ENCODE measurements around a stretch of chr7.

GRCh38 chr7:130500684-130501060 is 8.8 kb downstream of the MEST start:
- PRO-cap, 3 experiments = no peak in any of the 3 experiments
- RAMPAGE, long total RNA, 2 experiments = no peak in any of the 2 experiments
- RRBS = no CpG with 5 or more reads among the region's 6 CpGs

DNA sequence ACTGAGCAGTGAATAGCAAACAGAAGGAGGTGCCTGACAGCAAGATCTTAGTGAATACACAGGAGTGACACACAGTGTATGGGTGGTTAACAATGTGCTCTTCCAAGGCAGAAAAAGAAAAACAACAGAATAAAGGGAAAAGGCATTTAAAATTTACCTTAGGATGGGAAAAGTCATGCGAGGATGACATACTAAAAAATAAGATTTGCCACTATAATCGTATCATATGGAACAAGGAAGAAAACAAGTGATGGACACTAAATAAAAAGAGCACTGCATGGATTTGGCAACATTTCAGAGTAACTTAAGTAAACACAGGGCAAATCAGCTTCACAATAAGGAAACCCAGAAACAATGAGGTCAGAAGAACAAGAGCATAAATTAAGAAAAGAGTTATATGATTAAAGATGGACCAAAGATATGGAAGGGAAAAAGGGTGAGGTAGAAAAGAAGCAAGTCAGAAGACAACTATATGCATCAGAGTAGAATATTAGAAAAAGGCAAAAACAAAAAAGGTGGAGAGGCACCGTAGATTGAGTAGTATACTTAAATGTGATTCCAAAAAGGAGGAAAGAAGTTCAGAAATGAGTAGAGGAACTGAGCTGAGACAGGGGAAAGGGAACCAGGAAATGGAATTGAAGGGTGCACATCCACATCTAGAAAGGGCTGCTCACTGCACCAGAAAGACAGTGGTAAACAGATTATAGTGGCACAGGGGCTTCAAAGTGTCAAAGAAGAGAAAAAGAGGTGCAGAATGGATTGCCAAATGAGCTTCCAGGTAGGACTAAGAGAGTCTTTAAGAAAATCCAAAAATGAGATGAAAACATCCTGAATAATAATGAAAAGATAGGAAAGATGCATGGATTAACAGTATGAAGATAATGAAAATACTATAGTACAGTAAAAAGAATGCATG is 29.8 kb downstream of the MEST start:
- PRO-cap, 3 experiments = no peak in any of the 3 experiments
- RAMPAGE, long total RNA, 2 experiments = start-site peak on the plus strand in 1 of 2 experiments, centred at position 507 of the sequence, 10 reads per replicate
- RRBS = no CpG with 5 or more reads among the region's 3 CpGs

DNA sequence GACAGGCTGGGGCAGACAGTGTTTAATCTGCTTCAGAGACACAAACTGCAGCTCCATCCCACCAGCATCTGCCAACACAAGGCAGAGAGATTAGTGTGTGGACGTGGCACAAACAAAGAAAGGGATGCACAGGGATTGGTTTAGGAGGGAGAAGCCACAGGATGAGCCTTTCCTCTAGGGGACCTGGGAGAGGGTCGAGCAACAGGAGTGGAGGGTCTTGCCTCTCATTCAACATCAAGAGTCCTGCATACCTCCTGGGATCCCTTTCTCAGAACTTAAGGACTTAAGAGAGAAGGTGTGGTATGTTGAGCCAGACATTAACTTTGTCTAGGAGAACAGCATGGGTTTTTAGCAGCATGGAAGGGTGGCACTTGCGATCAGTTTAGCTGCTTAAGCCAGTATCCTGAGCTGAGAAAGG is 132.6 kb upstream of the KLF14 start:
- PRO-cap, 3 experiments = no peak in any of the 3 experiments
- RAMPAGE, long total RNA, 2 experiments = no peak in any of the 2 experiments
- RRBS = no CpG with 5 or more reads among the region's 3 CpGs

- PRO-cap, 3 experiments = no peak in any of the 3 experiments
- RAMPAGE, long total RNA, 2 experiments = no peak in any of the 2 experiments
- RRBS = no CpG with 5 or more reads among the region's 9 CpGs
Measured at GRCh38 chr7:130903238-130904107, 169.5 kb upstream of the KLF14 start.

GRCh38 chr7:130936364-130937144 is 202.5 kb upstream of the KLF14 start:
- PRO-cap, 3 experiments = no peak in any of the 3 experiments
- RAMPAGE, long total RNA, 2 experiments = no peak in any of the 2 experiments
- RRBS = no CpG with 5 or more reads among the region's 6 CpGs

DNA sequence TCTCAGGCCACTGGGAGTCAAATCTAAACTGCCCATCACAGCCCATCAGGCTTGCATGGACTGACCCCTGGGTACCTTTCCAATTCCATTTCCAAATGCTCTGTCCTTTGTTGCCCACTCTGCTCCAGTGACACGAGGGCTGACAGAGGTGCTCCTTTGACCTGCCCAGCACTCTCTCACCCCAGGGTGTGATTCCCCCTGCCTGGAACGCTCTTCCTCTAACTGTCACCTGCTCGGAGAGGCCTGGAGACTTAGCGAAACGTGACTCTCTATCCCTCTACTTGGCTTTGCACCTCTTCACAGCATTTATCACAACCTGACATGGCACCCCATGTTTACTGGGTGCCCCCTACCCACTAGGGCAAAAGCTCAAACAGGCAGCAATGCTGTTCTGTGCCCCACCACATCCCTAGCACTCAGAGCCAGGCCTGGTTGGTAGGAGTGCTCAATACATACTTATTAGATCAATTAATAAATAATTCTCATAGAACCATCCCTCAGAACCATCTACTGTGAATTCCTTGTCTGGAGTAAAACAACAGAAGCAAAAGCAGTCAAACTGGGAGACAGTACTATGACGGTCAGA is 284.6 kb upstream of the KLF14 start:
- PRO-cap, 3 experiments = no peak in any of the 3 experiments
- RAMPAGE, long total RNA, 2 experiments = no peak in any of the 2 experiments
- RRBS = no CpG with 5 or more reads among the region's 6 CpGs

DNA sequence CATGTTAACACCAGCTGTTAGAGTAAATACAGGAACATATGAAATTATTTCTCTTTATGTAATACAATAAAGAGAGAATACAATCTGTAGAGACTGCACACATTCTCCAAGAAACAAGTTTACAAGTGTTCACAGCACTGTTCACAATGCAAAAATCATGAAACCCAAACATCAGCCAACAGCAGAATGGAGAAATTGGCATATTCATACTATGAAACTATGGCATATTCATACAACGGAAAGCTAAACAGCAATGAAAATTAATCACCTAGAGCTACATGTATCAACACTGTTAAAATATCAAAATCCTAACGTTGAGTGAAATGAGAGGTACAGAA is 240.4 kb upstream of the MKLN1 start:
- PRO-cap, 3 experiments = no peak in any of the 3 experiments
- RAMPAGE, long total RNA, 2 experiments = no peak in any of the 2 experiments
- RRBS = no CpG with 5 or more reads among the region's 2 CpGs

GRCh38 chr7:131105109-131105475 is 222.6 kb upstream of the MKLN1 start:
- PRO-cap, 3 experiments = peak in 1 of 3 experiments; most common plus-strand start chr7:131105268 (in 1); most common minus-strand start chr7:131105210 (in 1)
- RAMPAGE, long total RNA, 2 experiments = no peak in any of the 2 experiments
- RRBS = no CpG with 5 or more reads among the region's 6 CpGs

- PRO-cap, 3 experiments = peak in 3 of 3 experiments; most common plus-strand start chr7:131108673 (in 1); most common minus-strand start chr7:131108567 (in 3)
- RAMPAGE, long total RNA, 2 experiments = no peak in any of the 2 experiments
- RRBS = no CpG with 5 or more reads among the region's 8 CpGs
Measured at GRCh38 chr7:131108513-131108922, 219.2 kb upstream of the MKLN1 start.

DNA sequence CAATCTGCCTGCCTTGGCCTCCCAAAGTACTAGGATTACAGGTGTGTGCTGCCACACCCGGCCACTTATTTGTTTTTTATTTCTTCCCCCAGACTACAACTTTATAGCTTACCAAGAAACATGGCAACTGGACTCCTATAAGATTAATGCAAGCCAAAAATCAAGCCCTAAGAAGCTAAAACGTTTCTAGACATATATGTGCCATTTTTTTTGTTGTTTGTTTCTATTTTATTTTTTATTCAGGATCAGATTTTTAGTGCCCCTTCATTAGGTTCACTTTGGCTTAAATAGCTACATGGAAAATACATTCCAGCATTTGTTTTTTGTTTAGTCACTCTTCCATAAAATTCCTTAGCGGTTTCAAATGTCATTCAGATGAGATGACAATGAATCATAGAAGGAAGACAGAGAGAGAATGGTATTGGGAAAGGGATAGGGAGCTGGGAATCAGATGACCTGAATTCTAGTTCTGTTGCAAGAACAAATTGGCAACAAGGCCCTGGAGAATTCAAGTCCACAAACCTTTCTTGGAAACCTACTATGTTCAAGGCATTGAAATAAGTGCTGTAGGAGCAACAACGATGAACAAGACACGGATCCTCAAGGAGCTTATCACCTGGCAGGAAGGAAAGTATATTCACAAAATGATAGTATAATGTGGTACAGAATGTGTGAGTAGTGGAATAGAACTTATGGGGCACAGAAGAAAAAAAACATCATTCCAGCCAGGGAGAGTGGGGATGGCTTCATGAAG is 163.1 kb upstream of the MKLN1 start:
- PRO-cap, 3 experiments = no peak in any of the 3 experiments
- RAMPAGE, long total RNA, 2 experiments = no peak in any of the 2 experiments
- RRBS = no CpG with 5 or more reads among the region's 5 CpGs

DNA sequence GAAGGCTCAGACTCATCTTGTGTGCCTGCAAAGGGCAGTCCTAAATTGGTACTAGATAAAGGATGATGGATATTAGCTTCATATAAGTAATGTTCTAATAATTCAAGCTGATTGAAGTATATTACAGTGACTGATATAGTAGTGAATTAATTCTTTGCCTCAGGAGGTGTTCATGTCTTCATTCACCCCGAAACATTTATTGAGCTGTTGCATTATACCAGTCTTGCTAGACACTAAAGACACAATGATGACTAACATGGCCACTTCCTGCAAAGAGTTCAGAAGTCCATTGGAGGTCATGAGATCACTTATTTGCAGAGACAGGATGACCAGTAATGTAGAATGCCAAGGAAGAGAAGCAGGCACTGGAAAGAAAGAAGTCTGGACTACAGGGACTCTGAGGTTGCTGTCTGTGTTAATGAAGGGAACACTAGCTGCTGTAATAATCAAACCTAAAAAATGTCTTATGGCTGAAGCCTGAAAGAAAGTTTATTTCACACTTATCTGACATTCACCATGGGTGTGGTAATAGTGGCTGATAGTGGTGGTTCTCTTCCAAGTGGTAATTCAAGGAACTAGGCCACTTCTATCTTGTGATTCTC is 89.4 kb upstream of the MKLN1 start:
- PRO-cap, 3 experiments = peak in 1 of 3 experiments; most common plus-strand start position 340 of the sequence (in 1)
- RAMPAGE, long total RNA, 2 experiments = no peak in any of the 2 experiments
- RRBS = no CpG with 5 or more reads among the region's 1 CpG

GRCh38 chr7:131480289-131481449 is 75.8 kb downstream of the PODXL start:
- PRO-cap, 3 experiments = no peak in any of the 3 experiments
- RAMPAGE, long total RNA, 2 experiments = no peak in any of the 2 experiments
- RRBS = no CpG with 5 or more reads among the region's 5 CpGs

DNA sequence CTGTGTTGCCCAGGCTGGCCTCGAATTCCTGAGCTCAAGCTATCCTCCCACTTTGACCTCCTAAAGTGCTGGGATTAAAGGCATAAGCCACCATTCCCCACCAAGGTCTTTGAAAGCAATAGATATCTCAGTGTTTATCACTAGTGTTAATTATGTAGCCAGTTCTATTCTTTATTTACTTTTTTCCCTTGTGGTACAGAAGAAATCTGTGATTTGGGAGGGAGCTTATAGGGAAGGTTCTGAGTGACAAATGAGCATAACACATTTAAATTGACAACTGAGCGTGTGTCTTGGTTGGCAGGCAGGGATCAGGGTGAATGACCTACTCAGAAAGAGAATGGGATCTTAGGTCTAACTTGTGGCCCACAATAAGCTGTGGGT is 57.8 kb downstream of the PODXL start:
- PRO-cap, 3 experiments = no peak in any of the 3 experiments
- RAMPAGE, long total RNA, 2 experiments = no peak in any of the 2 experiments
- RRBS = no CpG with 5 or more reads among the region's 2 CpGs

GRCh38 chr7:131544504-131545356 is 11.7 kb downstream of the PODXL start:
- PRO-cap, 3 experiments = no peak in any of the 3 experiments
- RAMPAGE, long total RNA, 2 experiments = no peak in any of the 2 experiments
- RRBS = no CpG with 5 or more reads among the region's 15 CpGs

DNA sequence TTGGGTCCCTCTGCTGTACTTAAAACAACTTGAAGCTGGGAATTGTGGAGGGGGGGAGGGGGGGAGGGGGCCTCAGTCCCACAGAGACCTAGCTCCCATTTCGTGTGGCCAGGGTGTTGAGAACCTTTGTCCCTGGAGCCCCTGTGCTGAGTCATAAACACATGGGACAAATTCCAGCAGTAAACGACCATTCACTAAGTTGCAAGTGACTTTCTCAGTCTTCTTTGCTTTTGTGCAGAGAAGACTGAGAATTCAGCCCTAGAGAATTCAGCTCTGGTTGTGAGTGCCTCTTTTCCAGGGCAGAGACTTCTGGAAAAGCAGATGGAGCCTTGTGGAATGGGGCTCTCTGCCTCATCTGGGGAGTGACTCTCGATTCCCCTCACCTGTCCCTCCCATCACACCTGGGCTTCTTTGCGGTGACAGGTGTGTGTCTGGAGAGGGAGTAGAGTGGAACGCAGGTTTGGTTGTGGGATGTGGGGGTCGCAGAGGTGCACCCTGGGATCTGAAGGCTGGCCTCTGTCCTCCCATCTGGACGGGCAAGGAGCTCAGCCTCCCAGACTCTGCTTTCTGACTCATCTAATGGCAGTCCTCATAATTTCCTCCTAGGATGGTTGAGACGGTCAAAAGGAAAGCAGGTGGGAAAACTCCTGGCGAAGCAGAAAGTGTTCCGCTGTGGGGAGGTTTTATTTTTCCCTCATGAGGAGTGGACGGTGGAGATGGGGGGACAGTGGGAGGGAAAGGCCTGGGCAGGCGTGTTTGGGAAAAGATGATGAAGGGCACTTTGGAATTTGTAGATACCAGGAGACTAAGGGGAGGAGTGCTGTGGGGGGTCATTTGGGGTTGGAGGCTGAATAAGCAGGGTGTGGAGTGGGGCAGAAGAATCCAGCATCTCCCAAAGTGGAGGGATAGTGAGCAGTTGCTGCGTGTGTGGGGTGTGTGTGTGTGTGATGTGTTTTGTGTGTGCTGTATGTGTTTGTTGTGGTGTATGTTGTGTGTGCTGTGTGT is 96.9 kb upstream of the PODXL start:
- PRO-cap, 3 experiments = no peak in any of the 3 experiments
- RAMPAGE, long total RNA, 2 experiments = no peak in any of the 2 experiments
- RRBS = no CpG with 5 or more reads among the region's 13 CpGs

DNA sequence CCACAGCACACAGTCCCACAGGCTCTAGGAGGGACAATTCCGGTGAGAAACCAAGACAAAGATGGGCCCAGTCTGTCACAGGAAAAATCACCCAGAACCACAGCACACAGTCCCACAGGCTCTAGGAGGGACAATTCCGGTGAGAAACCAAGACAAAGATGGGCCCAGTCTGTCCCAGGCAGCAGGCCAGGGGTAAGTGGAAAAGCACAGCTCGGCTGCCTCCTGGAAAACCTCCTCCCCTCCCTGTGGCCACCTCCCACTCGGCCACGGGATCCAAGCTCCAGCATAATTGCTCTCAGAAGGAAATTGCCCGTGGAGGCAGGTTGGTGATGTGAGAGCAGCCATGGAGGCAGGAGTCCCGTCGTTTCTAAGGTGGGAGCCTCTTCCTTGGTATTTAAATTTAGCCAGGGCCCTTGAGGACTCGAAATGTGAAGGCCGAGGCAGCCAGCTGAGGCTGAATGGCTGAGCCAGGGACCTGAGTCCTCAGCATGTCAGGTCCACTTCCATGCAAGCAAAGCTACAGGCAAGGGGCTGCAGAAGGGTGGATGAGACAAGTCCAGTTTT is 95.7 kb downstream of the PLXNA4 start:
- PRO-cap, 3 experiments = peak in 1 of 3 experiments; most common plus-strand start position 304 of the sequence (in 1)
- RAMPAGE, long total RNA, 2 experiments = no peak in any of the 2 experiments
- RRBS = 87% methylated on average over 2 of the region's 10 CpGs

DNA sequence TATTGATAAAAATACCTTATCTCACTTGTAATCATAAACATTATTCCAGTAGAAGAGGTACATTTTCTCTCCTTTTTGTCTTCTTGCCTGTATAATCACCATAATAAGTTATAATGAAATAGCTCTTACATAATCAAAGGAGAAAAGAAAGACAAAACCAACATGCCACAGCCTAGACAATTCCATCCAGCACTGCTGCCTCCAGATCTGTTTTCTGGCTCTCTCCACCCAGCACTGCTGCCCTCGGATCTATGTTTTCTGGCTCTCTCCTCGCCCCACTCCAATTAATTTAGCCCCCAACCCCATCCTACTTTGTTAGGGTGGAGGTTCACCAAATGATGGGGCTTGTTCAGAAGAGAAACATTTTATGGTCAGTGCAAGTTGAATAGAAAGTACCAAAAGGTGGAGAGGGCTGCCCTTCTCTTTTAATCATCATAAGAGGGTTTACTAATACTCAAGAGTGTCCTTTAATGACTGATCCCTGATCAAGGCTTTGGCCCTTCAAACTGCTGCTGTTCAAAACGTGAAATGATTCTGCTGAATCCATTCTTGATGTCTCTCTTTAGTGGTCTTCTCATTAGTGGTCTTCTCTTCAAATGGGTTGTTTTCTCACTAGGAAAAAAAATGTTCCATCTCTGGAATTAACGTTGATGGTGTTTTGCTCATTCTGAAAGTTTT is 208.8 kb upstream of the PLXNA4 start:
- PRO-cap, 3 experiments = no peak in any of the 3 experiments
- RAMPAGE, long total RNA, 2 experiments = no peak in any of the 2 experiments
- RRBS = no CpG with 5 or more reads among the region's 4 CpGs

GRCh38 chr7:133070036-133070327 is 11.9 kb downstream of the CHCHD3 start:
- PRO-cap, 3 experiments = no peak in any of the 3 experiments
- RAMPAGE, long total RNA, 2 experiments = no peak in any of the 2 experiments
- RRBS = no CpG with 5 or more reads among the region's 5 CpGs

- PRO-cap, 3 experiments = no peak in any of the 3 experiments
- RAMPAGE, long total RNA, 2 experiments = no peak in any of the 2 experiments
Measured at GRCh38 chr7:133377218-133377672, 124.4 kb downstream of the EXOC4 start.

DNA sequence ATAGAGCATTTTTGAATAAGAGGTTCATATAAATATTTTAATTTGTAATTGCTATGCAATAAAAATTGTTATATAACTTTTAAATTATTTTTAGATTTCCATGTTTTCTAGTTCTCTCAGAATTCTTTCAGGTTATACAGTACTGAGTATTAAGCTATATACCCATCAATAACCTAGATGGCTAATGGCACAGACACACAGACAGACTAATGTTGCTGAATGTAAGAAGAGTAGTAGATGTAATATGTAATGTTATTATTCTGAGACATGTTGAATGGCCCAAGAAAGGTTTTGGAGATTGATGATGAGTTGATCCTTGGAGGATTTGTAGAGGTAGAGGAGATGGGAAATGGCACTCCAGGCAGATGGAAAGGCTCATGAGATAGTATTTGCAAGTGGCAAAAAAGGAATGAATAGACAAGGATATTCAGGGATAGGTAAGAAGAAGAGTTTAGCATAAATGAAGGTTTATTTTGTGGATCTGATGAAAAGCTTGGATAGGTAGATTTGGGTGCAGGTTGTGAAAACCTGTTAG is 128.3 kb downstream of the EXOC4 start:
- PRO-cap, 3 experiments = no peak in any of the 3 experiments
- RAMPAGE, long total RNA, 2 experiments = no peak in any of the 2 experiments

Data from testis (tissue), 5 donors.